ENCODE measurements around the genes CHRNB2 and PYGO2.

DNA sequence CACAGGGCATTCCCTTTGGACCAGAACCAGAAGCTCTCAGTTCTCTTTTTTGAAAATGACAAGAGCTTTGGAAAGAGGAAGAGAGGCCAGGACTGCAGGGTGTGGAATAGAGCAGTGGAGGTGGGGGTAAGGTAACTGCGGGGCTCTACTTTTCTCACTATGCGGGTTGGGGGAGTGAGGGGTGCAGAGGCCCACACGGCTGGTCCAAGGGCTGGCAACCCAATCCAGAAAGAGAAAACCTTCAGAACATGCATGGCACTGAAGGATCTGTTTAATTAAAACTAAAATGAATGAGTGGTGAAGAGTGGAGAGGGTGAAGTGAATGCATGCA, 413 bp upstream of the DENND4B start:
- PRO-cap: no peak

DNA sequence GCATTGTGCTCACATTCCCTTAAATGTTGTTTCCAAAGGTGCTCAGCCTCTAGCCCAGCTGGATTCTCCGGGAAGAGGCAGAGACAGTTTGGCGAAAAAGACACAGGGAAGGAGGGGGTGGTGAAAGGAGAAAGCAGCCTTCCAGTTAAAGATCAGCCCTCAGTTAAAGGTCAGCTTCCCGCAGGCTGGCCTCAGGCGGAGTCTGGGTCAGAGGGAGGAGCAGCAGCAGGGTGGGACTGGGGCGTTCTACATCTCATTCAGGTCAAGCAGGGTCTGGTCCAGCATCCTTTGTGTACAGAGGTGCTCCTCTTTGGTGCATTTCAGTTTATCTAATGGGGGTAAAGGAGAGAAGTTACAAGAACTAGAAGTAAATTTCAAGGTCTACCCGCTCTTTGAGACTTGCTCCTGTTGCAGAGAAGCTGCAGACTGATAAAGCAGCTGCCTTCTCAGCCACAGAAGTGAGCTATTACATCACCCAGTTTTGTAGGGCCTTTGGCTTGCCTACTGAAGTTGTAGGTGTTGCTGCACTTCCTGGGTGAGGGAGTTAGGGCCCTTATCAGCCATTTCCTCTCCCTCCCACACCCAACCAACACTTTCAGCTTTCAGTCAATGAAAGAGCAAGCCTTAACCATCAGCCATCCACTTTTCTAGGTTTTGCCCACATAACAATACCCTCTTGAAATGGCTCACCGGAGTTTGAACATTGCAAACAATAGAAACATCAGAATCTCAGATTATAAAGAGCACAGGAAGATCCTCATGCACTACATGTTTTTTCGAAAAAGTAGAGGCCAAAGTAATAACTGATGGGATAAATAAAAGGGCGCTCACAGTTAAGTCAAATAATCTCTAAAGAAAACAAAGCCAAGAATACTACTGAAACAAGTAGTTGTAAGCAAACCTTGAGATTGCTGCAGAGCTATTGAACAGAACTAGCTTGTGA, 34.2 kb downstream of the TPM3 start:
- PRO-cap: no peak

DNA sequence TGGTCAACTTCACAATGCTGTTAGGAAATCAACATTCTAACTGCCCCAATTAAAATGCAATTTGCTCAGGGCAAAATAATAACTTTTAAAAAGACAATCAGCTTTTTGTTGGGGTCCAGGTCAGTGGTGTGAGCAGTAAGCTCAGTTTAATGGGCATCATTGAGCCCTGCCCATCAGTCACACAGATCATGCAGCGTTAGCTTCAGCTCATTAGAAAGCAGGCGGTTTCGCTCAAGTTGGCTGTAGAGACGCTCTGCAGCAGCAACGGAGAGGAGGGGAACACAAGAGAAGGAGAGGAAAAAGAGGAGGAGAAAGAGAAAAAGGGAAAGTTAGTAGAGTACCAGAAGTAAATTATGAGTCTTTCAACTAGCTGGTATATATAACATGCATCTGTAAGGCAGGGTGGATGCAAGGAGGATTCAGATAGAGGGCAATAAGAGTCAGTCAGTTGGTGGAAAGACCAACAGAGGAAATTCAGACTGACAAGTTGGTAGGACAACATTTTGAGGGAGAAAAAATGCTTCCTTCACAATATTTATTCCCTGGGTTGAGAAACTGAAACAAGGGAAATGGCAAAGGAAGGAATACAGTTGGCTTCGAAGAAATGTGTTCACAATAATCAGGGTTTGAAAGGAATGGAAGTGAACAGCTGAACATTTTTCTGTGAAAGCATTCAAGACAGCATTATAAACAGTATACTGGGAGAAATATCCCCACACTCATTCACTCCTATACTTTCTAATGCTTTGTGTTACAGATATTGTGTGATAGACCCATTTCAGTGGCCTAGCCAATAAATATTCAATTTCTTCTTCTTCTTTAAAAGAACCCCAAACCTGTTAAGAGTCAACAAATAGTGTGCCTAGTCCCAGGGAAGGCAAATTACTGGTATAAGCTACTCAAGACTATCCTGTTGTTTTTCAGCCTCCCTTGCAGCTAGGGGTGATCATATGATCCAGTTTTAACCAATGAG, 32.8 kb downstream of the TPM3 start:
- PRO-cap: no peak

DNA sequence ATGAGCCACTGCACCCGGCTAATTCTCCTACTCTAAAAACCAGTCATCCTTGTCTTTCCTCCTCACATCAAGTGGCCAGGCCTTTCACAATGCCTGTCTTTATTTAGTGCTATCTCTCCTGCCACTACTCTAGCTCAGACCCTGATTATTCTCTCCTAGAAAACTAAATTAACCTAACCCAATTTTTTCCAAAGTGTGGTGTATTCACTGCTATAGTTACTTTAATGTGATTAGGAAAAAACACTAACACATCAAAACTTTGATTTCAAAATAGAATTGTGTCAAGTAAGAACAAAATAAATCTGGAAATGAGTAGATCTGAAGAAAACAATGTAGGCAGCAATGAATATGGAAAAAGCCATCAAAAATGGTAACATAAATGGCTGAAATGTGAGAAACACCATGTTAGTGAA, 27.5 kb downstream of the TPM3 start:
- PRO-cap: no peak

DNA sequence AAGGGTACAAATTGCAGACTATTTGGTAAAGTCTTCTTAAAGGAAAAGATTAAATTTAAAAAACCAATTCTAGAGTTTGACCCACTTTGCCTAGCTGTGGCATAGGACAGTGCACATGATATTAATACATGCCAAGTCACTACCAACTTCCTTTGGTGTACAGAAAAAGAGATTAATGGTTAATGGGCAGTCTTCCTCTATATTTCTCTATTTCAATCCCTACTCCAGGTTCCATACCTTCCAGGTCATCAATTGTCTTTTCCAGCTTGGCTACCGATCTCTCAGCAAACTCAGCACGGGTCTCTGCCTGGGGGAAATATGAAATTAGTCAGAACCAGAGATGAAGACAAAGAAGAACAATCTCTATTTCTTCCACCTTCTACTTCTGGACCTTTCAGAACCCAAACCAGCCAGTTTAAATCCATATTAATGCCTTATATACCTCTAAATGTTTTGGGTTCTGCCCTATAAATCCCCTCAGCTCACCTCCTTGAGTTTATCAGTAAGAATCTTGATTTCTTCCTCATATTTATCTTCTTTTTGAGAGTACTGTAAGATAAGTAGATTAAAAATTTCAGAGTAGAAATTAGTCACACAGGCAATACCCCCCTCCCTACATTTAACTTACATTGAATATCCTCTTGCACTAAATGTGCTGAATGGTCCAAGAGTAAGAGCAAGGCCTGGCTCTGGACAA, 21.6 kb downstream of the TPM3 start:
- PRO-cap: no peak

- PRO-cap: no peak
These were observed 19.7 kb downstream of the TPM3 start for GRCh38 chr1:154172140-154172754.

- PRO-cap: no peak
These were observed 11.7 kb downstream of the TPM3 start for GRCh38 chr1:154180000-154180702.

GRCh38 chr1:154234421-154235023, 13.8 kb downstream of the UBAP2L start:
- PRO-cap: no peak

- PRO-cap: no peak
These were observed 9.0 kb downstream of the ATP8B2 start for GRCh38 chr1:154334163-154334967.

DNA sequence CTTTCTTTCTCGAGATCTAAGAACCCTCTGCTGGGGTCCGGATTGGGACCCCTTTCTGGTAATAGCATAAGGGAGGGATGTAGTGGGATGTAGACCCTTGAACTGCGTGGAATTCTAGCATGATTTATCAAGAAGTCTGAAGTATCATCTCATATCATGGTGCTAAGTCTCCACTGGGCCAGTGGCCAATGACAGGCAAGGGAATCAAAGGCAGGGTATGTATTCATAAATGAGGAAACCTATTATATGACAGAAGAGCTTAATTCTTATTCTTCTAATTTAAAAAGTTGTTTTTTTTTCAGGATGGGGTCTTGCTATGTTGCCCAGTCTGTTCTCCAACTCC, 34.8 kb downstream of the ATP8B2 start:
- PRO-cap: no peak

GRCh38 chr1:154440989-154441508, 35.9 kb downstream of the IL6R start:
- PRO-cap: no peak

GRCh38 chr1:154451088-154451303, 45.9 kb downstream of the IL6R start:
- PRO-cap: no peak

DNA sequence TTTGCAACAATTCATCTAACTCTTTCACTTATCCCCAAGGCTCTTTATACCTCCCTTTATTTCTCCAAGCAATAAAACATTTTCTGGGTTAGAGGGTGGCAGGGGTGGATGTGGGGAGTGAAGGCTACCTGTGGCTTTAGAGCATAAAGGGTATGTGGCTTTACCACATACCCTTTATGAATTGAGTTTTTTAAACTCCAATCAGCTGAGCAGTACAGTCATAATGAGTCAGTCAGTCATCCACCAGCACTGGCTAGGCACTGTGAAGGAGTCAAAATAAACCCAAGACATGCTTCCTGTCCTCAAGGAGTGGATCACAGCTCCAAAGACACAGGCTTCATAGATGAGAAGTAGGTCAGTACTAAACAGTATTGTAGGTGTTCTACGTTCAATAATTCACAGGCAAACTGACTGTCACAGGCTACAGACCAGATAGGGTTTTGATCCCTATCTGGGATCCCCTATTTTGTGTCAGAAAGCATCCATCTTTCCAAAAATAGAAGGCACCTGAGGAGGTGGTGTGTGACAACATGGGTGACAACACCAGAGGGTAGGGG, 2.5 kb upstream of the TDRD10 start:
- PRO-cap: no peak

GRCh38 chr1:154555795-154556207, 2.7 kb downstream of the UBE2Q1 start:
- PRO-cap: no peak

- PRO-cap: no peak
These were observed at the start of gene CHRNB2 for GRCh38 chr1:154567434-154568222. TSS of gene CHRNB2 (plus strand) at chr1:154567778.

GRCh38 chr1:154577715-154578826, 10.5 kb downstream of the CHRNB2 start:
- PRO-cap: no peak

DNA sequence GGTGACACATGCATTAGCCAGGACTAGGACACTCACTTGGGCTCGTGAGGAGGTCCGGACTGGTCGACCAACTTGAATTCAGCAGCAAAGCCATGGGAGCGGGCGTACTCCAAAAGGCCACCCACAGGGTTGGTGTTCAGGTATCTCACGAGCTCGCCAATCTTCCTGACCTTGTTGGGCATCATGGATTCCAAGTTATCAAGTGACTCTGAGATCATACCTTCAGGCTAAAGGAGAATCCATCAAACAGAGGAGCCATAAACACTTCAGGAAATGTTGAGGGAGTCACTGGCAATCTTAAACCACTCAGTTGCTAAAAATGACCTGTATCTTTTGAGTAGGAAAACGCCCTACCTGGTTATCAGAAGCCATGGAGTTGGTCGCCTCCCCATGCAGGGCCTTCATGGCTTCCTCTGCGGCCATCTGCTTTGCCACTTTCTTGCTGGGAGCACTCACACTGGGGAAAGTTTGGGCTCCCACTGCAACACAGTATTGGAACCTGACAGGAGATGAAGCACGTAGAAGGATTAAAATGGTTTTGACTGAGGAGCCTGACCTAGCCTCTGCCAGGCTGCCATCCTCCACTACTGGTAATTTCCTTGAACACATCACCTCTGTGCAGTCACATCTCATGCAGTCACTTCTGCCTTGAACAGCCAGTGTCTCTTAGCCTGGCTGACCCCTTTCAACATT, 11.1 kb downstream of the ADAR start:
- PRO-cap: no peak

GRCh38 chr1:154600935-154601766, 6.8 kb downstream of the ADAR start:
- PRO-cap: no peak

- PRO-cap: bidirectional peak, plus-strand start at chr1:154961830, minus-strand start at chr1:154961782
These were observed at the start of gene PYGO2 for GRCh38 chr1:154961615-154962920. TSS of gene PYGO2 (minus strand) at chr1:154961782.

- PRO-cap: no peak
These were observed 2.0 kb downstream of the SHC1 start for GRCh38 chr1:154968385-154969178.